Measurements from ENCODE around the gene PDE1A.

DNA sequence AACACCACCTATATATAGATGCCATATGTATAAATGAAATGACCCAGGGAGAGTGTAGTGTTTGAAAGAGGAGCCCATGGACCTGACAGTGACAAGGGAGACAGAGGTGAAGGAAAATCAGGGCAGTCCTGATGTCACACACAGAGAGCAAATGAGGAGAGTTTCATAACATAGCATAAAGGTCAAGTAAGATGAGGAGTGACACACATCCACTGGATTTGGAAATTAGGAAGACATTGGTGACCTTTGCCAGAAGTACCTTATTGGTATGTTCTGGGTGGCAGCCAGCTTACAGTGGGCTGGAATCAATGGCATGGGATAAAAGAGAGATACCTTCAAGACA is 276.6 kb downstream of the ZNF385B start:
- PRO-cap, 3 experiments: no peak in any of the 3 experiments
- RAMPAGE, long total RNA: no peak

- PRO-cap, 3 experiments: no peak in any of the 3 experiments
- RAMPAGE, long total RNA: no peak
- RRBS, 2 experiments: no CpG with 5 or more reads among the region's 1 CpG
Measured at GRCh38 chr2:180222629-180222967, 215.5 kb upstream of the CWC22 start.

DNA sequence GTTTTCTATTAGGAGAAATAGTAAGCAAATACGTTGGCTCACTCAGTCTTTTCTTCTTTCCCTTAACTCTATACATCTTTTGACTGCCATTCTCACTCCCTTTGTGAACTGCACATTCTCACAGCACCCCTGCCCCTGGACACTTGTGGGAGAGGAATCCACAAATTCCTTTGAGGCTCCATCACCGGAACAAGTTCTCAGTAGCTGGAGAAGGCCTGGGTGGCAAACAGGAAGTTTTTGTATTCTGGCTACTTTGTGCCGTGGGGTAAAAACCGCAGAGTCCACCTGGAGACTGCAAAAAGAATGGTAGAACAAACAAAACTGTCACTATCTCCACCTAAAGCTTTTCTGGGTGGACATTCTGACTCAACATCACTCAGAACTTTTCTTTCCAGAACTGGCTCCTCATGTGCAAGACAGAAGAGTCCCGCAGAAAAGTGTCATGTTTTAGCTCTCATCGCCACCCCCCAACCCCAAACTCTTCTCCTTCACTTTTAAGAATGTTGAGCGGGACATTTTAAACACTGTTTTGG is 964 bp upstream of the UBE2E3 start:
- PRO-cap, 3 experiments: no peak in any of the 3 experiments
- RAMPAGE, long total RNA: no peak
- RRBS, 2 experiments: no CpG with 5 or more reads among the region's 7 CpGs

GRCh38 chr2:181224962-181225322 is 232.2 kb upstream of the ITGA4 start:
- PRO-cap, 3 experiments: no peak in any of the 3 experiments
- RAMPAGE, long total RNA: no peak
- RRBS, 2 experiments: no CpG with 5 or more reads among the region's 3 CpGs

DNA sequence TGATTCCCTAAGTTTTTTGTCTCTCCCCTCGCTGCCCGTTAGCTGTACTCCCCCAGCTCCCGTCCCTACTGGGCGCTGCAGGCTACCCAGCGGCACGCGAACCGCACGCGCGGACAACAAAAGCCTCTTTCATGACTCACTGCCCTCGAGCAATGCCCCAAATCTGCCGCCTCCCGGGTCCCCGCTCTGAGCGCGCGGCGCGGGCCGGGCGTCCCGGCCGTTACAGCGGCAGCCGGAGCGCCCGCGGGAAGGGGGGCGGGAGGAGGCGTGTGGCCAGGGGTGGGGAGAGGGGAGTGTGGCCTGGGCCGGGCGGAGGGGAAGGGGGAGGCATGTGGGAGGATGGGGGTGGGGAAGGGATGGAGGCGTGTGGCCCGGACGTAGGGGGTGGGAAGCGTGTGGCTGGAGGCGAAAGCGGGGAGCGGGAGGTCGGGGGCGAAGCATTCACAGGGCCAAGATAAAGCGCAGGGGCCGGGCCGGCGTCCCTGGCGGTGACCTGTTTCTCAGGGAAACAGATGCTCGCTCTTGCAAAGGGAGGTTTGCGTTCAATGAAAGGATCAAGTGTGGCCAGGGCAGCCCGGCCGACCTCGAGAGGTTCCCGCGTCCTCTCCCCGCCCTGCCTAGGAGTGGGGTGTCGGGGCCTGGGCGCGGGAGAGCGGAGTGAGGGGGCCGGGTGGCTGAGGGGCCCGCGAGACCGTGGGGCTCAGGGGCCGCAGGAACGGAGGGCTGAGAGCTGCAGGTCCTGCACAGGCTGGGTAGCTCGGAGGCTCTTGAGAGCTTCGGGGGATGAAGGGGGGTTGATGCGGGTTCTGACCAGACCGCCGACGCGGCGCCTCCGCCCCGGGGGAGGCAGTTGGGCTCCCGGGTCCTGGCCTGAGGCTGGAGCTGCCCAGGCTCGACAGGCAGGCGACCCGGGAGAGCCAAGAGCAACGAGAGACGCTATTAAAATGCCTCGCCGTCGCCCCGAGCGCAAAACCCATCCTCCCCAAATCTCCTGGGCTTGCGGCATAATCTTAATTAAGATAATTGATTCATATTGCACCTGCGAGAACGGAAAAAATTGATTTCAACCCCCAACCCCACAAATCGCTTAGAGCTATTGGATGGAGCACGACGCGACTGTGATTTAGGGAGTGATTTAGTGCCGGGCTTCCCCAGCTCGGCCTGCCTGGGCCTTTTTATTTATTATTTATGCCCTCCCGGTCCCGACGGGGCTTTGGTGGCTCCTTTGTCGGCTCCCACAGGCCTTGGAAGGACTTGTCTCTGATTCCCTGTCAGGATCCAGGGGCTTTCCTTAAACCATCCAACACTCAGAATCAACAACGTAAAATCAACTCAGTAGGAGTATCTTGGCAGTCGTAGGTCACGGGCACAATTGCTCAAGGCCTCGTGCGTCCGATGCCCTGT is 3.7 kb upstream of the NEUROD1 start:
- PRO-cap, 3 experiments: no peak in any of the 3 experiments
- RAMPAGE, long total RNA: no peak
- RRBS, 2 experiments: 3% methylated on average over 33 of the region's 105 CpGs

DNA sequence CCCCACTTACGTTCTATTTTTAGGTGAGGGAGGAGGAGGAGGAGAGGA is 176 bp upstream of the ITPRID2 start:
- PRO-cap, 3 experiments: no peak in any of the 3 experiments
- RAMPAGE, long total RNA: no peak
- RRBS, 2 experiments: no CpG with 5 or more reads among the region's 1 CpG

- PRO-cap, 3 experiments: no peak in any of the 3 experiments
- RAMPAGE, long total RNA: no peak
- RRBS, 2 experiments: no CpG with 5 or more reads among the region's 2 CpGs
Measured at GRCh38 chr2:181896332-181896779, 4.8 kb downstream of the ITPRID2 start.

- PRO-cap, 3 experiments: no peak in any of the 3 experiments
- RAMPAGE, long total RNA: no peak
- RRBS, 2 experiments: no CpG with 5 or more reads among the region's 3 CpGs
Measured at GRCh38 chr2:181910089-181910854, 18.7 kb downstream of the ITPRID2 start.

DNA sequence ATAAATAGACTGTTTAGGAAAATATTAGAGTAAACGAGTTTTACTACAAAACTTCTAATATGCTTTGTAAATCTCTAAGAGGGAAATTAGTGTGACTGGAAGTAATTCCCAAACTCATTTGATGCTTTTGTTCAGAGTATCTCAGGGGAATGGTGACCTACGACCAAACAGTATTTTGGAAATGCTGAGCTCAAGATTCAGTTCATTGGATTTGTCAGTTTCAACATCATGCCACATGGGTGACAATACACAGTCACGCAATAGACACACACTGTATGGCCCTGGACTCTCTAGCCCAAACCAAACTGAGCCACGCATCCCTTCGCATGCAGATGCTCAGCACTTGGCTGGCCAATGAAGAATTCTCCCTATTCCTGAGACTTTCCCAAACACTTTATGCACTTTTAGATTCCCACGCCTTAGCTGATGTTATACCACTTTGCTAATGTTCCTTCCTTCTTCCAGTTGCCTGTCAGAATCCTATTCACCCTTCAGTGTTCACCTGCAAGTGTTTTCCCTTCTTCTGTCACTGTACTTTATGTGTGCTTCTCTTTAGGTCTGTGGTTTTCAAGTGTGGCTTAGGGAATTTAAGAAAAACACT is 10.0 kb downstream of the PDE1A start:
- PRO-cap, 3 experiments: peak in 1 of 3 experiments; most common plus-strand start position 303 of the sequence (in 1)
- RAMPAGE, long total RNA: no peak
- RRBS, 2 experiments: no CpG with 5 or more reads among the region's 6 CpGs

DNA sequence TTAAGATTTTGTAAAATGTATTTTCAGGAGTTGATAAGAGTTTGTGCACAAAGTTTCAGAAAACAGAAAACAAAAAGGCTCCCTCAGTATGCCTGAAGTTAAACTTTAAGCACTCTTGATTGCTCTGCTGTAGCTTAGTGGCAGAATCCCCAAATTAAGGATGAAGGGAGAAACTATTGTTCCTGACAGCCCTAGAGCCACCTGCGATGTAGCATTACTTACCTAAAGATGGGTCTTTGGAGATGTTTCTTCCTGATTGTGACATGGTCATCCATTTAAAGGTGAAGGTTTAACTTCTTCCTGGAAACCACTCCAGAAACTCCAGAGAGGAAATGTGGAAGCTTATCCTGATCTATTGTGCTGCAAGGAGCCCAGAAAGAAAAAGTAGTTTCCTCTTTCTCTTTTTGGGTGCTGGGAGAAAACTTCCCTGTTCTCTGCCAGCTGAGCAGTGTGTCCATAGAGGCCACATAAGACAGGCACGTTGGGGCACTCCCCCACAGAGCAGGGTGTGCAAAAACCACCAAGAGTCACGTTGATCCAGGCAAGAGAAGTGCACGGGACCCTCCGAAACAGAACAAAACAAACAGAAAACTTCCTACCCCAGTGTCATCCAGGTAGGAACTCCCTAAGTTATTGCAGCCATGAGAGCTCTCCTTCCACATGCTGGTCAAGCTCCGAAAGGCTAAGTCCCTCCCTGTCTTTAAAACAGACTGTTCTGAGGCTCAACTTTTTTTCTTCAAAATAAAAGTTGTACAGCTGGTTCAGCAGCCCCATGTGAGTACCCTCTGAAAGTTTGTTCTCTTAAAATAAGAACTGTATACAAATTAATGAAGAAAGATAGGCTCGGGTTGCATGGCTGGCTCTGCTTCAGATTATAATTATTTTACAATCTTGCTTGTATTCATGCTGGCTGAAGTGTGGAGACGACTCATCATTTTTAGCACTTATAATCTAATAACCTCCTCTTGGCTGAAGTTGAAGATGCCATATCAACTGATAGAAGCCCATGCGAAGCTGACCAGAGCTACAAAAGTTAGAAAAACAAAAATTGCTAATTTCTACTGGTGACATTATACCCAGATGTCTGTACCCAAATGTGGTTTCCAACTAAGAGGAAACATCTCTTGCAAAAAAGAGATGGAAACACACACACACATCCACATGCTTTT is at the start of gene PDE1A:
Gene PDE1A (minus strand): TSS at position 681 of the 1,169 bp plus-strand sequence.
- PRO-cap, 3 experiments: no peak in any of the 3 experiments
- RAMPAGE, long total RNA: start-site peak on the minus strand centred at position 673 of the sequence, 23 bp wide, 84 and 45 reads in 2 replicates
- RRBS, 2 experiments: no CpG with 5 or more reads among the region's 9 CpGs

GRCh38 chr2:182912825-182913233 is 46.4 kb upstream of the FRZB start:
- PRO-cap, 3 experiments: no peak in any of the 3 experiments
- RAMPAGE, long total RNA: no peak
- RRBS, 2 experiments: no CpG with 5 or more reads among the region's 1 CpG

GRCh38 chr2:182913658-182914174 is 47.3 kb upstream of the FRZB start:
- PRO-cap, 3 experiments: no peak in any of the 3 experiments
- RAMPAGE, long total RNA: no peak
- RRBS, 2 experiments: no CpG with 5 or more reads among the region's 2 CpGs

- PRO-cap, 3 experiments: no peak in any of the 3 experiments
- RAMPAGE, long total RNA: no peak
- RRBS, 2 experiments: no CpG with 5 or more reads among the region's 2 CpGs
Measured at GRCh38 chr2:183005384-183006259, 32.6 kb downstream of the NCKAP1 start.

- PRO-cap, 3 experiments: no peak in any of the 3 experiments
- RAMPAGE, long total RNA: no peak
- RRBS, 2 experiments: no CpG with 5 or more reads among the region's 3 CpGs
Measured at GRCh38 chr2:183037074-183037482, 1.2 kb downstream of the NCKAP1 start.

- PRO-cap, 3 experiments: no peak in any of the 3 experiments
- RAMPAGE, long total RNA: no peak
- RRBS, 2 experiments: no CpG with 5 or more reads among the region's 3 CpGs
Measured at GRCh38 chr2:184425489-184425813, 172.9 kb upstream of the ZNF804A start.

- PRO-cap, 3 experiments: no peak in any of the 3 experiments
- RAMPAGE, long total RNA: no peak
- RRBS, 2 experiments: no CpG with 5 or more reads among the region's 1 CpG
Measured at GRCh38 chr2:185782357-185782630, 43.7 kb downstream of the FSIP2 start.

DNA sequence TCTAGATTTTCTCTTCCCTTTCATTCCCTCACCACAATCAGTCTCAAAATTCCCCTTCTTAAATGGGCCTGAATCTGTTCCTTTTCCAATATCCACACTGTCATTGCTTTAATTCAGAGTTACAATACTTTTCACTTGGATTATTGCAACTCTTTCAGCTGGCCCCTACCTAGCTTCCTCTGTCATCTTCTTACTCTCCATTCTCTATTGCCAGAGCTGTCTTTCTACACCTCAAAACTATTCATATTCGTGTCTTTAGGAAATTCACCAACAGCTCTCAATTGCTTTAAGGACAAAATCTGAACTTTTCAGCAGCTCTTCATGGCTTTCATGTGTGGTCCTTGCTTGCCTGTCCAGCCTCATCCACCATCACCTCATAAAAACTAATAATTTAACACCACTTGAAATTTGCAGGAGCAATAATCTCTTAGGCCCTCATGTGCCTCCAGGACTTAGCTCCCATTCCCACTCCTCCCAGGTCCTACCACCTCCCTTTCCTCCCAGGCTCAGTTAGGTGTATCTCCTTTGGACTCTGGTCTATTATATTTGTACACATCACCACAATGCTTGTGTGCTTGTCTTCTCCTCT is 182.2 kb upstream of the ZC3H15 start:
- PRO-cap, 3 experiments: no peak in any of the 3 experiments
- RAMPAGE, long total RNA: no peak
- RRBS, 2 experiments: no CpG with 5 or more reads among the region's 1 CpG

DNA sequence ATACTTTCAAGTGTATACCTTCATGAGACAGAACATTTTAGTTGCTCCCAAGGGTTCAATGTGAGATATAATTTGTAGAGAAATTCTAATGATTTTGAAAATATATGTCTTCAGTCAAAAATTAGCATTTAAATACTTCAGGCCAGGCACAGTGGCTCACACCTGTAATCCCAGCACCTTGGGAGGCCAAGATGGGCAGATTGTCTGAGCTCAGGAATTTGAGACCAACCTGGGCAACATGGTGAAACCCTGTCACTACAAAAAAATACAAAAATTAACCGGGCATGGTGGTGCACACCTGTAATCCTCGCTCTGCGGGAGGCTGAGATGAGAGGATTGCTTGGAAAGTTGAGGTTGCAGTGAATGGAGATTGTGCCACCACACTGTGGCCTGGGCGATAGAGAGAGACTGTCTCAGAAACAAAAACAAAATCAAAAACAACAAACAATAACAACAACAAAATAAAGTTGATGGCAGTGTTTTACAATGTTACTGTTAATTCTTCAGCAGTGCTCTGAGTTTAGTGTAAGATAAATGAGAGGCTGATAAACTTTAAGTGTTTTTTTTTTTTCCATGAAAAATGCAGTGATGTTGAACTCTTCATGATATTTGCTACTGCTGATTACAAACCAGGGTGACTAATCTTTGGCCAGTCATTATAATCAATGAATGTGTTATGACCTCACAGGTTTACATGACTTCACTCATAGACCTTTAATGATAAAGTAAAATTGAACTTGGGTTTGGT is 2.3 kb downstream of the ITGAV start:
- PRO-cap, 3 experiments: no peak in any of the 3 experiments
- RAMPAGE, long total RNA: no peak
- RRBS, 2 experiments: no CpG with 5 or more reads among the region's 4 CpGs

GRCh38 chr2:186662922-186663135 is 31.0 kb upstream of the FAM171B start:
- PRO-cap, 3 experiments: no peak in any of the 3 experiments
- RAMPAGE, long total RNA: no peak

GRCh38 chr2:187550858-187551538 is 3.2 kb downstream of the TFPI start:
- PRO-cap, 3 experiments: no peak in any of the 3 experiments
- RAMPAGE, long total RNA: no peak
- RRBS, 2 experiments: no CpG with 5 or more reads among the region's 2 CpGs